HTERT-HM (cell line): ENCODE data around the genes TMEM186 and PRM1.

DNA sequence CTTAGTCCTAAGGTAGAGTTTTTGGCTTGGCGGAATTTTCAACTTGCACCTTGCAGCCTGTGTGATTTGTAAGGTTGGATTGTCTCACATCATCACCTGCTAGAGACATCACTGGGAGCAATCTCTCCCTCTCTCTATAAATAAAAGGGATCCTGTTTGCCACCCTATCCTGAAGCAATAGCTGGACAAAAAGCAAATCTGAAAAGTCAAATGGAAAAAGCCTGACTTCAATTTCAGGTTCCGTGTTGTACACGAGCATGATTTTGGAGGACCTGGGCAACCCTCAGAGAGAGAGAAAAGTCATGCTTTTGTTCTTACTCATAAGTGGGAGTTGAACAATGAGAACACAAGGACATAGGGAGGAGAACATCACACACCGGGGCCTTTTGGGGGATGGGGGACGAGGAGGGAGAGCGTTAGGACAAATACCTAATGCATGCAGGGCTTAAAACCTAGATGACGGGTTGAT is 22.9 kb upstream of the ABAT start:
- RRBS = no CpG with 5 or more reads among the region's 7 CpGs

DNA sequence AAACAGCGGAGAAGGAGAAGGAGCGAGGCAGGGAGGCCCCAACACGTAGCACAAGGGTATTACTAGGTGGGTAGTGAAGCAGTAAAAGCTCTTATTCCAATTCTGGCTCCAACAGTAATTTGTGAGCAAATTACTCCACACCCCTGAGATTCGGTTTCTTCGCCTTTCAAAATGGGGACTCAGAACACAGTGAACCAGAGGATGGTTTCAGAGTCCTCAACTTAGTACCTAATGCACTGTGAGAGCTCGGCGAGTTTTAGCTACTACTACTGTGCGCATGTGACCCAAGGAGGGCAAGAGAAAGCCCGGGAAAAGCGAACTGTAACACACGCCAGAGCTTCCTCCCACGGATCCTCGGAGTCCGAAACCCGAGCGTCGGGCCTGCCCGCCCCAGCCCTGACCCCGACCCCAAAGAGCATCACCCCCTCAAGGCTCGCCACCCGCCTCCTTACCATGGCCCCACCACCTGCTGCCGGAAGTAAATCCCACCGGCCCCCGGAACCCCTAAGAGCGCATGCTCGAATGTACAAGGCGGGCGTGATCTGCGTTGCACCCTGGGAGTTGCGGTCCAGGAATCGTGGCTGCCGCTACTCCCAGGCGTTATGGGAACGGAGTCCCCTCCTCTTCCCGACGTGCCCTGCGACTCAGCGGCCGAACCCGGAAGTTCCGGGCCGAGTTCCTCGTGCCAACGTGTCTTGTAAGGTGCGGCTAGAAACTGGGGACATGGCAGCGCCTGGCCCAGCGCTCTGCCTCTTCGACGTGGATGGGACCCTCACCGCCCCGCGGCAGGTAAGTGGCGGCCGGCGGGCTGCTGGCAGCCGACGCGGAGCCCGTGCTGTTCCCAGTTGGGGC is at the start of gene TMEM186:
TSS of gene TMEM186 (minus strand) at position 480 of the 852 bp plus-strand sequence.
- RRBS = 0% methylated on average over 7 of the region's 59 CpGs

GRCh38 chr16:8894333-8895398 is 12.5 kb downstream of the LITAFD start:
- RRBS = no CpG with 5 or more reads among the region's 30 CpGs

- RRBS = no CpG with 5 or more reads among the region's 4 CpGs
Observed at GRCh38 chr16:8915054-8915761, 33.1 kb downstream of the LITAFD start.

DNA sequence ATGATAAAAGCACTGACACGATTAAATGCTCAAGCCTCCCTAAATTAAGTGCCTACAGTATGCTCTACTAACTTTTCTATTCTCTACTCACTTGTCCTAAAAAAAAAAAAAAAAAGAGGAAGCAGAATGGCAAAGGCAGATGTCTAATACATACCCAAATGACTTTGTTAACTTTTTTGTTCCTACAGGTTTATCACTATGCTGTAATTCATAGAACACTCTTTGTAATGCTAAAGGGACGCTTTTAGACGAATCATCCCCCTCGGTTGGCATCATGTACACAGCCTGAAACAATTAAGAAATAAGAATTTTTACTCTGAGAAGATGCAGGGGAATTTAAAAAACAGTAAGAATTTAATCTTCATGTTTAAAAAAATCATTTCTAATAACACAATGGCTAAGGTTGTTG is 34.7 kb downstream of the LITAFD start:
- RRBS = no CpG with 5 or more reads among the region's 4 CpGs

GRCh38 chr16:8938898-8939496 is 24.7 kb downstream of the USP7 start:
- RRBS = no CpG with 5 or more reads among the region's 6 CpGs

GRCh38 chr16:8951295-8951891 is 12.3 kb downstream of the USP7 start:
- RRBS = 81% methylated on average over 3 of the region's 8 CpGs

- RRBS = no CpG with 5 or more reads among the region's 8 CpGs
Observed at GRCh38 chr16:8989052-8989469, 25.4 kb upstream of the USP7 start.

DNA sequence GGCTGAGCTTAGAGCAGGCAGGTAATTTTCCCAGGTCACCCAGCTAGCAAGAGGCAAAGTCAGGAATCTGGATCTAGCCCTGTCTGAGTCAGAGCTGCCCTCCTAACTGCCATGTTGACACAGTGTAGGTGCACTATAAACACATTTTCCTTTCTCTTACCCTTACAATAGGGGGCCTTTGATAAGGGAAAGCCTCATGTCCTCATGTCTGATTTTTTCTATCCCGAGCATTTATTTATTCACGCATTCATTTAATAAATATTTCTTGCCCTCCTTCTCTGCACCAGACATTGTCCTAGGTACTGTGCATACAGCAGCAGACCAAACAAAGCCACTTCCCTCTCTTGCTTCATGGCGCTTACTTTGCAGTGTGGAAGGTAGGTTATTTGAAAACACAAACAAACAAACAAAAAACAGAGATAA is 454.5 kb downstream of the HAPSTR1 start:
- RRBS = no CpG with 5 or more reads among the region's 3 CpGs

DNA sequence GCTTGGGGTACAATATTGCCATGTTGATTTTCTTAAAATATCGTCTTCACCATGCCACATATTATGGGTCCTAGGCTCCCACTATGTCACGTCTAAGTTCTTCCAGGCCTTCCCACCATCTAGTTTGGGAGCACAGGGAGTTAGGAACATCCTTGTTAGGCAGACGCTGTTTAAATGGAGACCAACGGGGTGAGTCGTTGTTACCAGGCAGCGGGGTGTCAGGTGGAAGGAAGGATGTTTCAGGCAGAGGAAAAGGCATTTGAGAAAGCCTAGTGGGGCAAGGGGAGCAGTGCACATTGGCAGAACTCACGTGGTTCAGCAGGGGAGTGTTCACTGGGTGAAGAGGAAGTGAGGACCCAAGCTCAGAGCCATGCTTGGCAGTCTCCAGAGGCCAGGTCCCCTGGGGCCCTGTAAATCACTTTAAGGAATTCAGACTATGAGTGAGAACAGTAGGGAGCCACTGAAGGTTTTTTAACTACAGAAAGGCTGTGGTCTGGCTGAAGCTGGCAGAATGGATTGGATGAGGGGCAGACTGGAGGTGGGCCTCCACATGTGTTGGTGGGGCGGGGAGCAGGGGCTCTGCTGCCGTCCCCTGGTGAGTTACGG is 5.0 kb downstream of the CLEC16A start:
- RRBS = no CpG with 5 or more reads among the region's 10 CpGs

DNA sequence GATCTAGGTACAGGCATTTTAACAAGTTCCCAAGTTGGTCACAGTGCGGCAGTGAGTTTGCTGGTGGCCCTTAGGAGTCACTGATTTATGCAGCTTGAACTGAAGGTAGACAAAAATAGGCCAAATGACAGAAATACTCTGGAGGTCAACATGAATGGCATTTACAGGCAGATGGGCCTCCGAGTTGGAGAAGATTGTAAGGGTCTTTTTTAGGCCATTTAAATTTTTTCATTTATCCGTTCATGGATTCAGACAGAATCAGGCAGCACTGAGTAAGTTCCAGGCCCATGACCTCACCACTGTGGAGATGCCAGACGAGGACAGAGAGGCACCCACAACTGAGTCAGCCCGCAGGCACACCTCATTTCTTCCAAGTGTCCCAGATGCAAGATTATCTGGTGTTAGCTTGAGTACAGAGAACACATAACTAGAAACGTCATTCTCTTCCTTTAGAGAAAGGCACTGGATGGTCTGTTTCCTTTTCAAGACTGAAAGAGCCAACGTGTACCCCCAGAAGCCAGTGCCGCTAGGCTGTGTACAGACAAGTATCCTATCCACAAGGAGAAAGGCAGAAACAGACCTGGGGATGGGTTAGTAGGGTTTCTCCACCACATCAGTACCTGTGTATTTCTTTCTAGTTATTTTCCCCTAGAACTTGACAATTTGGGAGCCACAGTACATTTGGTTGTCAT is 16.9 kb downstream of the CLEC16A start:
- RRBS = no CpG with 5 or more reads among the region's 8 CpGs

DNA sequence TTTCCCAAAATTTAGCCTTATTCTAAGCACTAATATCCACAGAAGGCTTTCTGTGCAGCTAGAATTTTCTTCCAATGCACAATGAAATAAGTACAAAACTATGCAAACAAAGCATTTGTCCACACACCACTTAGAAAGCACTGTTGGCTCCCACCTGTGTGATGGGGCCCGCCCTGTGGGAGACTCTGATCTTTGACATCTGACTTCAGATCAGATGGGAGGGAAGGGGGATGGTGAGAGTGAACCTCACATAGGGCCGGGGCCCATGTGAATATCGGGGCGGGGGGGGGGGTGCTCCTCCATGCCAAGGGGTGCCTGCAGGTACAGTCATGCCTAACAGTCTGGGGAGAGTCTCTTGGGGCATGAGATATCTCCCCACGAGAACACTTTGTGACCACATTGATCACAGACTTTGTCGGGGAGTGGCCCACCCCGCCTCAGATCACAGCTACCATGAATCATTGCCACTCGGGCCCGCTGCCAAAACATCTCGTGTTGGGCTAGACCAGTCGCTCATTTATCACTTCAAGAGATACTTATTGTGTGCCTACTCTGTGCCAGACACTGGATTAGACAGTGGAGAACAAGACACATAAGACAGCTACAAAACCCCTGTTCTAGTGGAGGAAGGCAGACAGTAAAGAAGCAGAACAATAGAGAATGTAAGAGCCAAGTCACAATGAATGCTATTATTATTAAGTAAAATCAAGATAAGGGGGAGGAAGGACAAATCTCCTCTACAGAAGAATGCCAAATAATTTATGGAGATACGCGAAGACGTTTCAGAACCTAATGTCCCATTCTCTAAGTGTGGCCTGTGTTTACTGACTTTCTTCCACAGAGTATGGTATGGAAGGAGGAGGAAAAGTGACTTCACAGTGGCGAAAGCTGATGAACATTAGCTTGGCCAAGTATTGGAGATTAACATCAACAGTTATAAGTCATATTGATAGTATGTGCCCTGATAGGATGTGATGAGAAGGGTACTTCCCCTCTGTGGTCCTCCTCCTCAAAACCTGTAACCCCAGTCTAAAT is 72.7 kb downstream of the CLEC16A start:
- RRBS = no CpG with 5 or more reads among the region's 15 CpGs

- RRBS = 98% methylated on average over 6 of the region's 21 CpGs
Observed at GRCh38 chr16:11179940-11180902, 75.8 kb downstream of the SOCS1 start.

DNA sequence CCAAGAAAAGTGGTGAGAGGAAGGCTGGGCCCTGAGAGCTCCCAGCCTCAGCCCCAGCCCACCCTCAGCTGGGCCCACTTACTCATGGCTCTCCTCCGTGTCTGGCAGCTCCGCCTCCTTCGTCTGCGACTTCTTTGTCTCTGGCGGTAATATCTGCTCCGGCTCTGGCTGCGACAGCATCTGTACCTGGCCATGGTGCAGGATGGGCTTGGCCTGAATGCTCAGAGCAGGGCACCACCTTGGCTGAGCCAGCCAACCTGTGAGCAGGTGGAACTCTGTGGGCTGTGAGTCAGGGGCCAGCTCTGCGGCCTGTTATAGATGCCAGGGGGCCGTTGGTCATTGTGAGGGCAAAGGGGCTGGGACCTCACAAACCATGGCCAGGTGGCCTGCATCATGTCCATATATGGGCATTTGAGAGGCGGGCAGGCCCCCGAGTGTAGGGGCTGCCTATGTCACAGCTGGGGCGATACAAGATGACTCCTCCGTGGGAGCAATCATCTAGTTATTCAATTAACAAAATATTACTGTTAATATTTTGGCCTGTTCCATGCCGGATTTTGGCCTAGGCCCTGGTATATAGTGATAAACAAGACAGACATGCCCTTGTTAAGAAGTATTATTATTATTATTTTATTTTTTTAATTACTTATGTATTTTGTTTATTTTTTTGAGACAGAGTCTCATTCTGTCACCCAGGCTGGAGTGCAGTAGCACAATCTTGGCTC is at the start of gene PRM1:
TSS of gene PRM1 (minus strand) at position 286 of the 725 bp plus-strand sequence.
- RRBS = no CpG with 5 or more reads among the region's 14 CpGs

- RRBS = no CpG with 5 or more reads among the region's 10 CpGs
Observed at GRCh38 chr16:11357563-11358144, 12.4 kb downstream of the RMI2 start.

GRCh38 chr16:11364620-11364913 is 19.3 kb downstream of the RMI2 start:
- RRBS = no CpG with 5 or more reads among the region's 1 CpG

- RRBS = no CpG with 5 or more reads among the region's 20 CpGs
Observed at GRCh38 chr16:11402285-11402905, 57.1 kb downstream of the RMI2 start.

- RRBS = no CpG with 5 or more reads among the region's 9 CpGs
Observed at GRCh38 chr16:11484689-11485286, 42.3 kb downstream of the ENSG00000188897 start.

GRCh38 chr16:11547432-11548219 is 20.6 kb upstream of the ENSG00000188897 start:
- RRBS = no CpG with 5 or more reads among the region's 13 CpGs

- RRBS = no CpG with 5 or more reads among the region's 13 CpGs
Observed at GRCh38 chr16:11556594-11557703, 29.8 kb downstream of the LITAF start.